Bile duct (tissue), 1 donor: ENCODE measurements around the genes NCOR2 and SCARB1.

GRCh38 chr12:123267809-123268459 lies 3.7 kb downstream of the CDK2AP1 start:
- PRO-cap: no peak

GRCh38 chr12:123319651-123320072 lies 45.0 kb downstream of the SBNO1 start:
- PRO-cap: no peak

GRCh38 chr12:123398182-123398997 lies 14.5 kb downstream of the KMT5A start:
- PRO-cap: no peak

DNA sequence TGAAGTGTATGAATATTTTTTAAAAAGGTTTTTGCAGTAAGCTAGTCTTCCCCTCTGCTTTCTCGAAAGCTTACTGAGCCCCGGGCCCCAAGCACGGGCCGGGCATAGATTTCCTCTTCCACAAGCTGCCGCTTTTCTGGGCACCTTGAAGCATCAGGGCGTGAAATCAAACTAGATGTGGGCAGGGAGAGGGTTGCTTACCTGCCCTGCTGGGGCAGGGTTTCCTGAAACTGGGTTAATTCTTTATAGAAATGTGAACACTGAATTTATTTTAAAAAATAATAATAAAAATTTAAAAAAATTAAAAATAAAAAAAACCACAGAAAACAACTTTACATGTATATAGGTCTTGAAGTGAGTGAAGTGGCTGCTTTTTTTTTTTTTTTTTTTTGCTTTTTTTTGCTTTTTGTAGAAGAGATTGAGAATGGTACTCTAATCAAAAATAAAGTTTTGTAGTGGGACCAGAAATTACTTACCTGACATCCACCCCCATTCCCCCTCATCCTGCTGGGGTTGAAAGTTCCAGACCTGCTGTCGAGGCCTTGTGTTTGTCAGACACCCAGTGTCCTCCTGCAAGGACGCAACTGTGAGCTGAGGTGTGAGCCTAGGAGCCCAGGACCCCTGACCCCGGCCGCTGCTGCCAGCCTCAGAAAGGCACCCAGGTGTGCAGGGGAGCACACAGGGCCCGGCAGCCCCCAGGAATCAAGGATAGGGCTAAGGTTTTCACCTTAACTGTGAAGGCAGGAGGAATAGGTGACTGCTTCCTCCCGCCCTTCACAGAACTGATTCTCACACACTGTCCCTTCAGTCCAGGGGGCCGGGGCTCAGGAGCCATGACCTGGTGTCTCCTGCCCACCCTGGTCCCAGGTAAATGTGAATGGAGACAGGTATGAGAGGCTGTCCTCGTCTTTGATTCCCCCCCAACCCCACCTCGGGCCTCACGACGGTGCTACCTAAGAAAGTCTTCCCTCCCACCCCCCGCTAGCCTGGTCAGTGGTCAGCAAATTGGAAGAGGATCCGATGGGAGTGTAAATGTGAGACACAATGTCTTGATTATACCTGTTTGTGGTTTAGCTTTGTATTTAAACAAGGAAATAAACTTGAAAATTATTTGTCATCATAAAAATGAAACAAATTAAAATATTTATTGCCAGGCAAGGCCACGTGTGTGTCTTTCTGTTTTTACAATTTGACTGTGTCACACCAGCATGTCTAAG lies 24.7 kb downstream of the KMT5A start:
- PRO-cap: no peak

DNA sequence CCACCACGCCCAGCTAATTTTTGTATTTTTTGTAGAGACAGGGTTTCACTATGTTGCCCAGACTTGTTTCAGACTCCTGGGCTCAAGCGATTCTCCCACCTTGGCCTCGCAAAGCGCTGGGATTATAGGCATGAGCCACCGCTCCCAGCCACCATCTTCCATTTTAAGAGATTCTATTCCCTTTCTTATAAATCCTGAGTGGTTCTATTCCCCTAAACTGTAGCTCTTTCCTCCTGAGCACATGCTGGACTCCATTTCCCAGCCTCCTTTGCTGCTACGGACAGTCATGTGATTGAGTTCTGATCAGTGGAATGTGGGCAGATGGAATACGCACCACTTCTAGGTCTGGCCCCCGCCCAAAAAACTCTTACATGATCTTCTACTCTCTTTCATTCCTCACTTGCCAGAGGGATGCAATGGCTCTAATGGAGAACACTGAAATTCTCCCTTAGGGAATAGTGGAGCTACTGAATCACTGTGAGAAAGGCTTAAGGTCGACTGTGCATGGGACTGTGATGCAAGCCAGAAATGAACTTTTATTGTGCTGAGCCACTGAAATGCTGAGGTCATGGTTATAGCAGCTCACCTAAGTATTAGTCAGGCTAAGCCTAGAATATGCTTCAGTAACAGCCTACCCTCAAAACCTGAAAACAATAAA lies 13.1 kb upstream of the TMED2 start:
- PRO-cap: no peak

- PRO-cap: no peak
These were observed 13.9 kb downstream of the ATP6V0A2 start for GRCh38 chr12:123726079-123726366.

GRCh38 chr12:123958349-123958870 lies 14.2 kb downstream of the CCDC92 start:
- PRO-cap: unidirectional peak, minus-strand start at chr12:123958608

DNA sequence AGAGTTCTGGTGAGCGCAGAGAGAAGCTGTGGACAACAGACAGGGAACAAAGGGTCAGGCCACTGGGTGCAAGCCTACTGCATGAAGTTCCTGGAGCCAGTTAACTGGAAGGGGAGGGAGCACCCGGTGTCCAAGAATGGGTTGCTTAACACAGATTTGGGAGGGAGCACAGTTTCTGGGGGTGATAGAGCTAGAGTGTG lies 30.9 kb downstream of the ZNF664 start:
- PRO-cap: no peak

GRCh38 chr12:124143833-124144261 lies 151.0 kb upstream of the RFLNA start:
- PRO-cap: no peak

GRCh38 chr12:124186505-124186836 lies 108.4 kb upstream of the RFLNA start:
- PRO-cap: no peak

GRCh38 chr12:124326036-124326640 lies 31.2 kb downstream of the RFLNA start:
- PRO-cap: no peak

DNA sequence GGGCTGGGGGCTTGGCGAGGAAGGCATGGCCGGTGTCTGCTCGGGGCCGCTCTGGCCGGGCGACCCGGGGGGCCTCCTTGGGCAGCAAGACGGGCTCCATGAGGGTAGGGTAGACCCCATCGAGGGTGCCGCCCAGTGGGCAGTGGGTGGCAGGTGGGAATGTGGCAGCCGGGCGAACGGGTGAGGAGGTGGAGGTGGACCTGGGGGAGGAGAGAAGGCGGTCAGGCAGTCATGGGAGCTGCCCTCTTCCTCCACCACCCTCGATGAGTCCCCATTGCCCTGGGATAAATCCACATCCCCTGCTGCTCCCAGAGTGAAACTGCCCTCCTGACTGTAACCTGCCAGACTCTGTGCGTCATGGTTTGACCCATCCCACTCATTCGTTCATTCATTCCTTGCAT lies 42.1 kb downstream of the RFLNA start:
- PRO-cap: no peak

- PRO-cap: unidirectional peak, minus-strand start at chr12:124392493
These were observed 97.1 kb downstream of the RFLNA start for GRCh38 chr12:124391648-124392756.

DNA sequence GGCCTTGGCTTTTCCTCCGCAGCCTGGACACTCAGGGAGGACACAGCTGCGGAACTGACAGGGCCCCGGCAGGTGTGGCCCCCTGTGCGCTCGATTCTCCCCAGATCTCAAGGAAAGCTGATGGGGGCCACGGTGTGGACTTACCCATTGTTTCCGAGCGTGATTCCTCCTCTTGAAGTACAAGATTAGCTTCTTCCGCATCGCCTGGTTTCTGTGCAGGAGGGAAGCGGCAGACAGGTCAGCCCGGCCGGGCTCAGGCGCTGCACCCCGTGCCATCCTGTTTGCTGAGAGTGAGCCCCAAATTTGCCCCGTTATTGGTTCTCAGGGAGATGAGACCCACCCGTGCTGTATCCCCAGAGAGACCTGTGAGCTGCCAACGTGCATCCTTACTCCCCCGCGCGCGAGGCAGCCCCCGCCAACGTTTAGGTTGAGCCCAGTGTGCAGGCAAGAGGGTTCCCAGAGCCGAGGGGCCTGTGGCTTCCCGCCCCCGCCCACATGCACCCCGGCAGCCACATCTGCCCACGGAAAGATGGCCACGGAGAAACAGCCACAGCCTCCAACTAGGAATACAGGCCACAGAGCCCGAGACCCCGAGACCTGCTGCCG lies 129.5 kb downstream of the NCOR2 start:
- PRO-cap: no peak

- PRO-cap: no peak
These were observed 124.8 kb downstream of the NCOR2 start for GRCh38 chr12:124442442-124443200.

GRCh38 chr12:124517706-124517940 lies 49.8 kb downstream of the NCOR2 start:
- PRO-cap: no peak

GRCh38 chr12:124566947-124567668 lies at the start of gene NCOR2:
Gene NCOR2 (minus strand): TSS chr12:124567612.
- PRO-cap: bidirectional peak, plus-strand start at chr12:124567915, minus-strand start at chr12:124567609

GRCh38 chr12:124681114-124681825 lies 113.9 kb upstream of the NCOR2 start:
- PRO-cap: no peak

GRCh38 chr12:124828177-124829211 lies 35.2 kb downstream of the SCARB1 start:
- PRO-cap: no peak

DNA sequence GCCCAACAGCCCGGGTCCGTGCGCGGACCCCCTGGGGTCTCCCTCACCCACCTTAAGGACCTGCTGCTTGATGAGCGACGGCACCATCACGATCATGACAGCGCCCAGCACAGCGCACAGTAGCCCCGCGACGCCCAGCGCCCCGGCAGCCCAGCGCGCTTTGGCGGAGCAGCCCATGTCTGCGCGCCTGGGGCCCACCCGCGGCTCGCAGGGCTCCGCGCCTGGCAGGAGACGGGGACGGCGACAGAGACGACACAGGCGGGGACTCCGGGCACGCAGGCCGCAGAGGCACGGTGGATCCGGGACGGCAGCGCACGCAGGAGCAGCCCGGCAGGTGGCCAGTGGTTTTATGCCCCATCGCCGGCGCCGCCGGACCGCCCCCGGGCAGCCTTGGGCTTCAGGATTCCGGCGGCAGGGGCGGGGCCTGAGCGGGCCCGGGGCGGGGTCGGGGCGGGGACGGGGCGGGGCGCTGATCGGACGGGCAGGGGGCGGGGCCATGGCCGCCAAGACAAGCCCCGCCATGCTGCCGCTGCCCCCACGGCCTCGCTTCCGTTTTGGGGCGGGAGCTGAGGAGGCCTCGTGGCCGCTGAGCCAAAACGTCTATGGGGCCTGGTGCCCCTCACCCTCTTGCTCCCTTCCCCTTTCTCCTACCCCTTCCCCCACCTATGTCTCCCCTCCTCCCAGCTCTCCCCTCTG lies at the start of gene SCARB1:
SCARB1 (minus strand) TSS at position 321 of the 696 bp plus-strand sequence.
- PRO-cap: bidirectional peak, plus-strand start at position 497 of the sequence, minus-strand start at position 376 of the sequence